ENCODE results near the gene RIOK3.

DNA sequence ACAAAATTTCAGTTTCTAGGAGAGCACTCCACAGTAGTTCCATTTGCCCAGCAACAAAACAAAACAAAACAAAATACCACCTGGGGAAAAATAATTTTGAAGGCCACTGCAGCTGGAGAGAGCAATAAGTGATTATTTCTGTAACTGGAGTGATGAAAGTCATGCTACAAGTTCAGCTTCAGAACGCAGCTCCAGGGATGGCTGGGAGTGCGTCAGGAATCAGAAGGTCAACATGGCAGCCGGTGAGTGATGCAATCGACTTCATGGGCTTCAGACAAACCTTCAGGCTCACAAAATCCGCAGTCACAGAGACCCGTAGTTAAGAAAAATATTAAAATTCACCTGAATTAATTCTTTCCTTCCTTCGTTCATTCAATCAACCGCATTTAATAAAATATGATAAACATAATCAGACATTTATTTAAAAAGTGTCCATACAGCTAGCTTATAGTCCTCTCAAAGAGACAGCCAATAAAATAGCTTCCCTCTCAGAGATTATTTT, 40.9 kb downstream of the ABHD3 start:
- PRO-cap = no peak
- CAGE, long polyA plus RNA = no peak

GRCh38 chr18:21777610-21778282, 37.2 kb downstream of the MIB1 start:
- PRO-cap = no peak
- CAGE, long polyA plus RNA = no peak

DNA sequence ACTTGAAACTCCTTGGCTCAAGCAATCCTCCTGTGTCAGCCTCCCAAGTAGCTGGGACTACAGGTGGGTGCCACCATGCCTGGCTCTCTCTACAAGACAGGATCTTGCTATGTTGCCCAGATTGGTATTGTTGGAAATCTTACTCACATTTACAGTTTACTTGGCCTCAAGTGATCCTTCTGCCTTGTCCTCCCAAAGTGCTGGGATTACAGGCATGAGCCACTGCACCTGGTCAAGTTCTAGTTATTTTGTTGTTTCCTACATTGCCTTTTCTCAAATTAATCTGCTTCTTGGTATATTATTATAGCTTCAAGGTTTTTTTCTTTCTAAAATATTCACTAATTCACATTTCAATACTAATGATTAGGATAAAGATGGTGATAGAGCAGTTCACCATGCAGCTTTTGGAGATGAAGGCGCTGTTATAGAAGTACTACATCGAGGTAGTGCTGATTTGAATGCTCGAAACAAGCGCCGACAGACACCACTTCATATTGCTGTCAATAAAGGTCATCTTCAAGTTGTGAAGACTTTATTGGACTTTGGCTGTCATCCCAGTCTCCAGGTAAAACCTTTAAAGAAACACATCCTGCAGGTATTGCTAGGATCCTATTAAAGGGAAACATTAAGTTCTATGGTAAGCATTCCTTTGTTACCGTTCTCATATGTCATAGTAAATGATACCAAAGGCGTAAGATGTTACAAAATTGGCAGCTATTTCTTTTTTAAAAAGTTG, 74.8 kb downstream of the MIB1 start:
- PRO-cap = no peak
- CAGE, long polyA plus RNA = no peak

GRCh38 chr18:21833936-21834348, 93.3 kb downstream of the MIB1 start:
- PRO-cap = no peak
- CAGE, long polyA plus RNA = no peak

- PRO-cap = no peak
- CAGE, long polyA plus RNA = no peak
Measured at GRCh38 chr18:21980983-21981212, 188.5 kb upstream of the GATA6 start.

GRCh38 chr18:21997520-21997826, 171.9 kb upstream of the GATA6 start:
- PRO-cap = no peak
- CAGE, long polyA plus RNA = no peak

DNA sequence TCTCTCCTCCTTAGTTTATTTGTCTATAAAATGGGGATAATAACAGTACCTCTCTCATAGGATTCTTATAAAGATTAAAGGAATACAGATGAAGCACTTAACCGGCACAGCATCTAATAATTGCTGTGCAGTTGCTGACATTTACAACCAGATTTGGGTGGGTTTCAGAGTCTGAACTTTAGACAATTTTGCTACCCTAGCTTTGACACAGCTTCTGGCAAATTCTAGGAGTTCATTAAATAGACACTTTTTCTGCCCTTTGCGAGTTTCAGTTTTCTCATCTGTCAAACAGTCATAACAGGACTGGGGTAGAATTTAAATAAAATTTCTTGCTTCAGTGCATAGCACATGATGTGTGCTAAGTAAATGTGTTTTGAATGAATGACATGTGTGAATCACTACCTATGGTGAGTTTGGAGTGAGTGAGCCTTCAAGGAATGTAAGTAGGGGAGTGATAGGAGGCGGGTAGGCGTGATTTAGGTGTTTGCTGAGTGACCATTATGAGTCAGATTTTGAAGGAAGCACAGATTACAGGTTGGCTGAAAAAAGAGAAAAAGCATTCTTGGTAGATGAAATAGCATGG, 137.2 kb upstream of the GATA6 start:
- PRO-cap = no peak
- CAGE, long polyA plus RNA = no peak

- PRO-cap = no peak
- CAGE, long polyA plus RNA = no peak
Measured at GRCh38 chr18:22087588-22088574, 81.5 kb upstream of the GATA6 start.

GRCh38 chr18:22173787-22174888, 4.7 kb downstream of the GATA6 start:
- PRO-cap = no peak
- CAGE, long polyA plus RNA = no peak

DNA sequence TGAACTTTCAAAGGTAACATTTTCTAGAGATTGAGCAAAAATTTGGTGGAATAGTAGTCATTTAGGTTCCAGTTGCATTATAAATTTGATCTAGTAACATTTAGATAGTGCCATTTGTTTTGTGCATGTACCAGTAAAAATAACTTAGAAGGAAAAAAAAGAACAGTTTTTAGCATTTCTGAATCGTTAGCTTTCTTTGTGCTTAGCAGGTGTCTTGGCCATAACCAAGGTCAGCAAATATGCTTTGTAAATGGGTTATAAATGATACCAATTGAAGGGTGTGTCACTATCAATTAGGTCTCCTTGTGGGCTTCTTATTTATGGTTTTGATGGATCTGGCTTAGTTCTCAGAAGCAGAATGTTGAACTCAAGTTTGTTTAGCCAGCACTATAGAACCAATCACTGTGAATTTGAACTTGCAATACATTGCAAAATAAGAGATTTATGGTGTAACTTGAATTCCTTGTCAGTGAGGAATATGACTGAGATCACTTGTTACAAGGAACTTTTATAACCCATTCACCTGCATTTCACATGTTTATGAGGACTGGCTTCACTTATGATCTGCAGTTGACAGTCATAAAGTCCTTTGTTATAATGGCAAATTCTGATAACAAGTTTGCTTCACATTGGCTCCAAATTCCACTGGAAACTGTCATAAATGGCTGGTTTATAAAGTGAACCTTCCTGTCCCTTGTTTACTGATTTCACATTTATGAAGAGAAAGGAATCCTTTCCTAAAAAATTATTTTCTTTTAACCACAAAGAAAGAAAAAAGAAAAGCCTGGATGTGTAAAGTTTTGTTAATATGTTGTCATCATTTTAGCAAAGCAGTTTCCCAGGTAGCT, 9.8 kb downstream of the GATA6 start:
- PRO-cap = no peak
- CAGE, long polyA plus RNA = no peak

- PRO-cap = no peak
- CAGE, long polyA plus RNA = no peak
Measured at GRCh38 chr18:22466035-22466555, 48.4 kb upstream of the CTAGE1 start.

DNA sequence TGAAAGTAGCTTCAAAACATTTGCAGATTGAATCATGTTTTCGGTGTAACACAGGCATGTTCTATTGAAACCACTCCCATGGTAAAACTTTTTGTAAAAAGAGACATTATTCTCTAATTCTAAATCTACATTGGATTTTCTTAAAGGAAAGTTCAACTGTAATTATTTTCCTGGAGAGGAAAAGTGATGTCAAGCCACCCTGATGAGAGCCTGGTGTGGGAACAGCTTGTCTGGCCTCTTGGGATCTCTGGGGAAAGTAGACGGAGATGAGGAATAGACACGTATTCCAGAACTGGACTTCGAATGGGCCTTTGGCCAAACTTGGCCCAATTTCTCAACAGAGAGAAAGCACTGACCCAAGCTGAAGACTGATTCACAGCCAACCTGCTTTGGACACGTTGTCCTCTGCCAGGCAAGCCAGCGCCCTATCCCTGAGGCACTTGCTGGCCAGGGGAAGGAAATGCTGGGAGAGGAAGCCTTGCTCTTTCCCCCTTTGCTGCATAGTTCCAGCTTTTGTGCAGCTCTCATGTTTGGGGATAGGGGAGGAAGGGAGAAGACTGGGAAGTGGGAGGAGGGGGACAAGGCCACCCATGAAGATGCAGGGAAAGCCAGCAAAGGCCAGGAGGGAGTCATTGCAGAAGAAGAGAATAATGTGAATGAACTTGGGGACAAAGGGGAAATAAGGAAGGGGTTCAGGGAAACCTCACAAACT, 70.9 kb upstream of the CTAGE1 start:
- PRO-cap = no peak
- CAGE, long polyA plus RNA = no peak

- PRO-cap = no peak
- CAGE, long polyA plus RNA = no peak
Measured at GRCh38 chr18:22556538-22557351, 139.0 kb upstream of the CTAGE1 start.

- PRO-cap = no peak
- CAGE, long polyA plus RNA = no peak
Measured at GRCh38 chr18:23053695-23054322, 81.5 kb upstream of the CABLES1 start.

DNA sequence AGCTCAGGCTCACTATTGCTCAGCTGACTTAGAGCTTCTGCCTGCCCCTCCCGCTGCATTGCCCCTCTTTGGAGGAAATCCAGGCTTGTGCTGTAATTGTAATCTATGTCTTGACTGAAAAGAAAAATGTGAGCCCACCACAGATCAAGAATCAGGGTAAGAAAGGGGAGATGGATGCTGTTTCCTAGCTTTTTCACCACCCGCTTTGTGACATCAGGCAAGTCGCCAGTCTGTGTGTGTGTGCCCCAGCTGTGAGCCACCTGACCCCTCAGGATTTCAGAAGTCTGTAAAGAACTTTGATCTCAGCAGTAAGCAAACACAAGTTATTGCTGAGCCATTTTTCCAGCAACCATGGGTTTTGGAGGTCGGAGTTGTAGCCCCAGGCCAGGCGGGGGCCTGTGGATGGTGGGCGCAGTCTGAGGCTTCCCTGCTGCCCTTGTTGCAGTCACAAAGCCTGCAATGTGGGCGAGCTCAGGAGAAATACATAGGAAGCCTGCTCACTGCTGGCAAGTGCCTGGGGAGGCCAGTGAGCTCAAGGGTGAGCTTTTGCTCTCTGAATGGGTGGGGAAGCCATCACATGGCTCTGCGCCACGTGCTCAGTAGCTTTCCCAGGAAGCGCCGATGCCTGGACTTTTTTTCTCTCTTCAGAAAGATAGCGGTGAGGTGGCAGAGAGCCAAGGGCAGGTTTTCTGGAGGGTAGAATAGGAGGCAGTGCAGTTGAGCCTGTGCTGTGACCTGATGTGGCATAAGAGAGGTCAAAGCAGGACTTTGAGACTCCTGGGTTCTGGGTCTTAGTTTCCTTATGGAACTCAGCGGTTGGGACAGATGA, 6.2 kb downstream of the CABLES1 start:
- PRO-cap = no peak
- CAGE, long polyA plus RNA = no peak

- PRO-cap = no peak
- CAGE, long polyA plus RNA = no peak
Measured at GRCh38 chr18:23330448-23330794, 107.3 kb downstream of the TMEM241 start.

DNA sequence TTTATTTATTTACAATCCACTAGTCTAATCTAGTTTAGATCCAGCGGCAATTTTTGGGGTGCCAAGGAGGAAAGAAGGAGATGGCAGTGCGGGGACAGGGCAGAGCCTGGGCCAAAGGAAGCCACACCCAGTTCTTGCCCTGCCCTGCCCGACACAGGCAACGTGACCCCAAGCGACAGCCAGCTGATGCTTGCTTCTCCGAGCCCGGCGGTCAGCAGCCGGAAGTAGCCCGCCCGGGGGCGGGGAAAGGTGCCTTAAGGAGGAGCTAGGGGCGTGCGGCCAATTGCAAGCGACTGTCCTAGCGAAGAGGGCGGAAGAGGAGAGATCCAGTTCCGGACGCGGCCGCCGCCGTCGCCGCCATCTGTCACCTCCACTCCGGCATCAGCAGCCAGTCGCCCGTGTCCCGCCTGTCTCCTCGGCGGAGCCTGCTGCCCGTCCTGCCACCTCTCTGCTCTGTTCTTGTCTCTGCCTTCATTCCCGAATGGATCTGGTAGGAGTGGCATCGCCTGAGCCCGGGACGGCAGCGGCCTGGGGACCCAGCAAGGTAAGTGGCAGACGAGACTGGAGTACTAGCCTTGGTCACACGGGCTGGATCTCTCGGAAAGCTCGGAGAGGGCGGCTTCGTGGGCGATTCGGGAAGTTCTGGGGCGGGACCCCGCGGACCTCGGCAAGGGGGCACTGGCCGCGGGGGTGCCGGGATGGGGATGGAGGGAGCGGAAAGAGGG, at the start of gene RIOK3:
Gene RIOK3, plus strand, starts transcription at position 329 of the 725 bp plus-strand sequence.
- PRO-cap = bidirectional peak, plus-strand start at position 329 of the sequence, minus-strand start at position 226 of the sequence; bidirectional peak, plus-strand start at position 582 of the sequence, minus-strand start at position 563 of the sequence
- CAGE, long polyA plus RNA = start-site peak on the plus strand centred at position 327 of the sequence, 29 bp wide, 322 and 278 reads in 2 replicates

GRCh38 chr18:23480642-23481019, 22.7 kb upstream of the RMC1 start:
- PRO-cap = no peak
- CAGE, long polyA plus RNA = no peak

- PRO-cap = no peak
- CAGE, long polyA plus RNA = no peak
Measured at GRCh38 chr18:23578484-23579122, 7.7 kb downstream of the NPC1 start.

DNA sequence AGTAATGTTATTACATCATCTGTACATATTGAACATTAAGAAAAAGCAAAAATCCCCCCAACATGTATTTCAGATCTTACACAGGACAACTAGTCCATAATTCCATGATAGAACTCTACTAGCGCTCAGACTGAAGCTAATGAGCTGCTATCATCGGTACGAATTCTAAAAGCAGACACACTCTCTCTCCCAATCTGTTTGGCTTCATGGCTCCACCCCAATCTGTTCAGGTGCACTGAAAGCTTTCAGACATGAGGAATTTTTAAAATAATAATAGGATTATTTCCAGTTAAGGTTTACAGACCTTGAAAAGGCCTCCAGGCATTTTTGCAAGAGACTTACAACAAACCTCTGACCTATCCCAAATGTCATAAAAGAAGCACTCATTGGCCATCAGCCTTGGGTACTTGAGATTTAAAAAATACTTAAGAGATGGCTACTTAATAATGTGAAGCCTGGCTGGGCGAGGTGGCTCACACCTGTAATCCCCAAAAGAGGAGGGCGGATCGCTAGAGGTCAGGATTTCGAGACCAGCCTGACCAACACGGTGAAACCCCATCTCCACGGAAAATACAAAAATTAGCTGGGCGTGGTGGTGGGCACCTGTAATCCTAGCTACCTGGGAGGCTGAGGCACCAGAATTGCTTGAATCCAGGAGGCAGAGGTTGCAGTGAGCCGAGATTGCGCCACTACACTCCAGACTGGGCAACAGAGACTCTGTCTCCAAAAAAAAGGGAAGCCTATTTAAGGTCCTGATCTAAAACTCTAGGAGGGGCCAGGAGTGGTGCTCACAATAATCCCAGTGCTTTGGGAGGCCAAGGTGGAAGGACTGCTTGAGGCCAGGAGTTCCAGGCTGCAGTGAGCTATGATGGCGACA, 1.9 kb downstream of the NPC1 start:
- PRO-cap = no peak
- CAGE, long polyA plus RNA = no peak